ENCODE results near the gene CLN5.

- RRBS = no CpG with 5 or more reads among the region's 1 CpG
CAGE:
- cytosol, long polyA plus RNA = no peak
- long polyA plus RNA = no peak
- nucleus, long polyA plus RNA = no peak
Measured at GRCh38 chr13:72971385-72971598, 87.5 kb upstream of the KLF5 start.

DNA sequence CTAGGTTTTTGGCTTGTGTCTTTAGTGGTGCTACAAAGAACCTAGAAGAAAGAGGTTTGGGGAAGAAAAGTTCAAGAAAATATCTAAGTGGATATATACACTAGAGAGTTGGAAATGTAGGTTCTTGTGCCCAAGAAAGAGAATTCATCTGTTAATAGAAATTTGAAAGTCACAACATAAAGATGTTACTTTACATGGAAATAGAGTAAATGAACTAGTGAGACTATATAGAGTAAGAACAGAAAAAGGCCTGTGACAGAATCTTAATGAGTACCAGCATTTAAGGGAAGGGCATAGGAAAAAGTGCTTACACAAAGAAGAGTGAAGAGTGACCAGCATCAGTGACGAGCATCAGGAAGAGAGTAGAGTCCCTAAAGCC lies 78.8 kb upstream of the KLF5 start:
- RRBS = no CpG with 5 or more reads among the region's 1 CpG
CAGE:
- cytosol, long polyA plus RNA = no peak
- long polyA plus RNA = no peak
- nucleus, long polyA plus RNA = no peak

DNA sequence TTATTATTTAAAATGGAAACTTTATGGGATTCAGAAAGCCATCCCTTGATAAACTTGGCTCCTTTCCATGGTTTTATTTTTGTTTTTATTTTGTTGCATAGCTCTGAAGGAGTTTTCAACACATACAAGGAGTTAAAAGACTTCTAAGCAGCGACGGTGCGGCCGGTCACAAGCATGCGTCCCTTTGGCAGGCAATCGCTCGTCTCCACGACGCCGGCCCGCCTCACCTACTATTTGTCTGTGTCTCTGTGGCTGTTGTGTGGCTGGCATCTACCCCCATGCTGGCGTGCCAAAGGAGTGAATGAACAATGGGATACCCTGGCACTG lies 176.4 kb downstream of the KLF5 start:
- RRBS = 100% methylated on average over 7 of the region's 12 CpGs
CAGE:
- cytosol, long polyA plus RNA = no peak
- long polyA plus RNA = no peak
- nucleus, long polyA plus RNA = no peak

GRCh38 chr13:73365320-73366041 lies 306.7 kb downstream of the KLF5 start:
- RRBS = no CpG with 5 or more reads among the region's 7 CpGs
CAGE:
- cytosol, long polyA plus RNA = no peak
- long polyA plus RNA = no peak
- nucleus, long polyA plus RNA = no peak

DNA sequence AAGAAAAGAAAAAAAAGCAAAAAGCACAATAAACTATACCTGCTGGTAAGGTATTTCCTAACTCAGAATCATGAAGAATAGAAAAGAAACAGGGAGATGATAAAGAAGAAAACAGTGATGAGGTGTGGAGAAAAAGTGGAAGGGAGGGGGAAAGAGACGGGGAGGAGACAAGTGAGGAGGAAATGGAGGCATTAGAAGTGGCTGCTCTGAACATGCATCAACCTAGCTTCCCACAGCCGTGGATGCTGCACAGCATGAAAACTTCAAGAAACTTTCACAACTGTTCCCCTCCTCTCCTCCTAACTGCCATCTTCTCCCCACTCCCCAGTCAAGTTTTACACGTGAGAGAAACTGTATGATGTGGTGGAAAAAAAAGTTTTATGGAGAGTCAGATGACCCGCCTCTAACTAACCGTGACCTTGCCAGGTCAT lies 461.8 kb downstream of the KLF5 start:
- RRBS = no CpG with 5 or more reads among the region's 5 CpGs
CAGE:
- cytosol, long polyA plus RNA = no peak
- long polyA plus RNA = no peak
- nucleus, long polyA plus RNA = no peak

DNA sequence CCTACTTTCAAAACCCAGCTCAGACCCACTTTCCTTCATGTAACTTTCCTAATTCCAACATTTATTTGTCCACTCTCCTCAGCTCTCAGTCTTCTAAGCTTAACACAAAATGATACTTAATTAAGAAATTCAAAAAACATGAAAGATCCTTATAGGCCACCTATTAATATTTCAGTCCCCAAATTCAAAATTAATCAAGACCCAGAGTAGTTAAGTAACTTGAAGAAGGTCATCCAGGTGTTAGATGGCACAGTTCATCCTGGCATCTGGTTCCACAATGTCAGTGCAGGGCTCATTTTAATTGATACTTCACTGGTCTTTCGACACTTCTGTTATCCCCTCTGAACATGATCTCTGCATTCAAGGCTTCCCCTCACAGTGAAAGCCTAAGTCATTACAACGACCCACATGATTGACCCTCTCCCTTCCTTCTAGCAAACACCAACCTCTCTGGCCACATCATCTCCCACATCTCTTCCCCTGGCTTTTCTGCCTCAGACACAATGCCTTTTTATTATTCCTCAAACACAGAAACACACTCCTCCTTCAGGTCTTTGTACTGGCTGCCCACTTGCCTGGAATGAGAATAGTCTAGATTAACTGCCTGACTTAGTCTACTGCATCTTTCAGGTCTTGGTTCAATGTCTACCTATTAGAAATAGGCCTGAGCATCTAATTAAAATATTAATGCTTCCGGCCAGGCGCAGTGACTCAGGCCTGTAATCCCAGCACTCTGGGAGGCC lies 848.8 kb downstream of the KLF5 start:
- RRBS = no CpG with 5 or more reads among the region's 4 CpGs
CAGE:
- cytosol, long polyA plus RNA = no peak
- long polyA plus RNA = no peak
- nucleus, long polyA plus RNA = no peak

DNA sequence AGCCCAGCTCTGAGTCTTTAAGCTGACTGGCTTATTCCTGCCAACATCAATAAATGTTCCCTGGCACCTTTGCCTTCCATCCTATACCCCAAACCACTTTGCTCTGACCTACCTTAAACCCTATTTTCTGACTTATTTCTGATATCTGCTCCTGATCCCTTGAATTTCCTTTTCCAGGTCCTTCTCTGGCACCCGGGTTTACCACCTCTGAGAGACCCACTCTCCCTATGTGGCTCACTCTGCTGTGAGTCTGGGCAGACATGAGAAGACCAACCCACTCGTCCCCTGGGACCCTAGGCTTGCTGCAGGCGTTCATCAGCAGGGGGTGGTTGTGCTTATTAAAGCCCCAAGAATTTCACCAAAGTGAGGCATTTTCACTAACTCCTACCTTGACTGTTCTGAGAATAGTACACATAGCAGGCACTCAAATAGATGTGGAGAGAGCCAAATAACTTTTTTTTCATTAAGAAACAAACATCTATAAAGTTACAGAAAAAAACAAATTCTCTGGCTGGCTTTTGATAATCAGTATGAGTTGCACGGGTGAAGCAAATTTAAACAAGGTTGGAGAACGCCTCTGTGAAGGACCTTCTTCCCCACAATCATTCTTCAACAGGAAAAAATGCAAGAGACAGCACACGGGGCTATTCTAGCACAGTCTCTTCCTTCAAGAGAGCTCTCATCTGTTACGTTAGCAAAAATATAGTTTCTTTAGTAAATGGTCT lies 855.4 kb downstream of the KLF5 start:
- RRBS = no CpG with 5 or more reads among the region's 7 CpGs
CAGE:
- cytosol, long polyA plus RNA = no peak
- long polyA plus RNA = no peak
- nucleus, long polyA plus RNA = no peak

DNA sequence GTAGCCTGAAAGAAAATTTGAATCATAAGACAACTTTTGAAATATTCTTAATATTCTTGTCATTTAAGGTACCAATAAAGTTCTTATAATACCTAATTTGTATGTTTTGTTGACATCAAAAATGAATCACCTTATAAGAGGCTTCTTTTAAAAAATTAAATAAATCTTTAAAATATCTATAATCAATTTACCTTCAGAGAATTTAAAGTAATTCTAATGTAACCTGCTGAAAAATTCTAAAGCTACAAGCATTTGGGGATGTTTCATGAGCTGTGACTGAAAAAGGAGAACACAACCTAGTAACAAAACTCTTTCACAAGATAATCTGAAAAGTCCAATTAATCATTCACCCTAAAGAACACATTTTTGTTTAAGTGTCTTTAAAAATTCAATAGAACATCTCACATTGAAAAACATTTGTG lies 1052.5 kb downstream of the KLF5 start:
CAGE:
- cytosol, long polyA plus RNA = no peak
- long polyA plus RNA = no peak
- nucleus, long polyA plus RNA = no peak

DNA sequence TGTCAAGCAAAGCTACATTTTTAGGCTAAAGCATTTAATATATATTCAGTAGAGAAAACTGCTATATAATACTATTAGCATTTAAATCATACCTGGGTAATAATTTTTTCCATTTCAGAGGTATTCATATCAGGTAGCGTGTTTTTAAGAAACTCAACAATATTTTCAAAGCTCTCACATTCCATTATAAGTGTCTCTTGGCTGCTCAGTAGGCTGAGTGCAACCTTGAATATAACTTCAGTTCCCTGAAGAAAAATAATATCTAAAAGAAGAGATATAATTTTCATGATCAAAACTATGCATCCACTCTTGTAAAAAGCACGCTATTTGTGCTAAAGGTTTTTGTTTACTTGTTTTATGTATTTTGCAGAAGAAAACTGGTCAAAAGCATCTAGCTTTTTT lies 190.0 kb downstream of the TBC1D4 start:
- RRBS = no CpG with 5 or more reads among the region's 2 CpGs
CAGE:
- cytosol, long polyA plus RNA = no peak
- long polyA plus RNA = no peak
- nucleus, long polyA plus RNA = no peak

- RRBS = no CpG with 5 or more reads among the region's 8 CpGs
CAGE:
- cytosol, long polyA plus RNA = no peak
- long polyA plus RNA = no peak
- nucleus, long polyA plus RNA = start-site peak on the minus strand at chr13:75312167-75312335, 9 reads
Measured at GRCh38 chr13:75312005-75313068, 169.6 kb downstream of the TBC1D4 start.

DNA sequence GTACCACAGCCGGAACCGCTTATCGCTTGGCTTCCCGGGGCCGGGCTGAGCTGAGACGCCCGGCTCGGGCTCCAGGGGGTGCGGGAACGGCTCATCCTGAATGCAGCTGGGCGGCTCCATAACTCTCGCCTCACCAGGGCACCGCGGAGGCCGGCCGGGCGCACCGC lies 438 bp downstream of the TBC1D4 start:
- RRBS = under 1% methylated on average over 7 of the region's 18 CpGs
CAGE:
- cytosol, long polyA plus RNA = no peak
- long polyA plus RNA = no peak
- nucleus, long polyA plus RNA = no peak

DNA sequence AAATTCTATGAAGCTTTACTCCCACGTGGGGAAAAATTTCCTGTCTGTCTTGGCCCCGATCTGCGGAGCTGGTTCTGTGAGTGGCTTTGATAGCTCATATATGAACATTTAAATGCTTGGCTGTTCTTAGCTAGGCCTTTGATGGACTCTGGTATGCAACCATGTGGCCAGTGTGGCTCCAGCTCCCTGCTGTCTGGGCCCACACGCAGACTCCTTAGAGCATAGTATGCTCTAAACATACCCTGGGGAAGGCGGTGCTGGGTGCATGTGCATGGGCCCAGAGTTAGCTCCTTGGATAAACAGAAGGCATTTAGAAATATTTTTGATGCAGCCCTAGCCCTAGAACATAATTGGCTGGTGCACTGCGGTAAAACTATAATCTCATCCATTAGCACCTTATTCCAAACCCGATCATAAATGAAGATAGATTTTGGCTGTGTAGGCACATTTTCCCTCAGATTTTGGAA lies 153.4 kb downstream of the LMO7 start:
- RRBS = no CpG with 5 or more reads among the region's 7 CpGs
CAGE:
- cytosol, long polyA plus RNA = no peak
- long polyA plus RNA = no peak
- nucleus, long polyA plus RNA = no peak

GRCh38 chr13:75796700-75796965 lies 160.5 kb downstream of the LMO7 start:
- RRBS = no CpG with 5 or more reads among the region's 3 CpGs
CAGE:
- cytosol, long polyA plus RNA = no peak
- long polyA plus RNA = no peak
- nucleus, long polyA plus RNA = no peak

GRCh38 chr13:76764111-76765070 lies 121.8 kb downstream of the KCTD12 start:
- RRBS = no CpG with 5 or more reads among the region's 2 CpGs
CAGE:
- cytosol, long polyA plus RNA = no peak
- long polyA plus RNA = no peak
- nucleus, long polyA plus RNA = no peak

DNA sequence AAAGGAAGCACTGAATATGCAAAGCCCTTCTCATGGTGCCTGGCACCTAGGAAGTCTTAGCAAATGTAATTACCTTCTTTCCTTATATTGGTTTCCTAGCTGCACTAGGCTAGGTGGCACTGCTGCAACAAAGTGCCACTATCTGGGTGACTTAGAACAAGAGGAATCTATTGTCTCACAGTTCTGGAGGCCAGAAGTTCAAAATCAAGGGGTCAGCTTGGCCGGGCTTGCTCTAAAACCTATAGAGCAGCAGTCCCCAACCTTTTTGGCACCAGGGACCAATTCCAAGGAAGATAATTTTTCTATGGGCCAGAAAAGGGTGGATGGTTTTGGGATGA lies 62.1 kb downstream of the KCTD12 start:
- RRBS = no CpG with 5 or more reads among the region's 1 CpG
CAGE:
- cytosol, long polyA plus RNA = no peak
- long polyA plus RNA = no peak
- nucleus, long polyA plus RNA = no peak

GRCh38 chr13:76880463-76881548 lies 5.4 kb downstream of the KCTD12 start:
- RRBS = no CpG with 5 or more reads among the region's 4 CpGs
CAGE:
- cytosol, long polyA plus RNA = no peak
- long polyA plus RNA = no peak
- nucleus, long polyA plus RNA = start-site peak on the minus strand at chr13:76880831-76881317, 8 reads

- RRBS = no CpG with 5 or more reads among the region's 6 CpGs
CAGE:
- cytosol, long polyA plus RNA = no peak
- long polyA plus RNA = no peak
- nucleus, long polyA plus RNA = no peak
Measured at GRCh38 chr13:76884611-76885003, 1.6 kb downstream of the KCTD12 start.

- RRBS = 2% methylated on average over 8 of the region's 46 CpGs
CAGE:
- cytosol, long polyA plus RNA = no peak
- long polyA plus RNA = no peak
- nucleus, long polyA plus RNA = no peak
Measured at GRCh38 chr13:76991819-76992250, at the start of gene CLN5. TSS of gene CLN5 (plus strand) at chr13:76992081.

DNA sequence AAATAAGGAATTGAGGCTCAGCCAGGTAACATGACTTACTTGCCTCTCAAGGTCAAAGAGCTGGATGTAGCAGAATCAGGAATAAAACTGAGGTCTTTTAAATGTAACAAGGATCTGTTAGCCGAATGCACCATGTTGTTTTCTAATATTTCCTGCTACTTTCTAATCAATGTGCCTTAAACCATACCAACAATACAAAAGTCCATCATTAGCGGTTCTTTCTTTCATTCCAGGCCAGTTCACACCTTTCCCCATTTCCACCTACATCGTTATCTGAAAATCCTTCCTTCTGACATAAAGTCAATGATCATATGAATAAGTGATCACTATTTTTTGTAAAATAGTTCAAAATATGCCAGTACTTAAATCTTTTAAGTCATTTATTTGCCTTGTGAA lies 6.8 kb downstream of the CLN5 start:
- RRBS = no CpG with 5 or more reads among the region's 3 CpGs
CAGE:
- cytosol, long polyA plus RNA = no peak
- long polyA plus RNA = no peak
- nucleus, long polyA plus RNA = no peak

DNA sequence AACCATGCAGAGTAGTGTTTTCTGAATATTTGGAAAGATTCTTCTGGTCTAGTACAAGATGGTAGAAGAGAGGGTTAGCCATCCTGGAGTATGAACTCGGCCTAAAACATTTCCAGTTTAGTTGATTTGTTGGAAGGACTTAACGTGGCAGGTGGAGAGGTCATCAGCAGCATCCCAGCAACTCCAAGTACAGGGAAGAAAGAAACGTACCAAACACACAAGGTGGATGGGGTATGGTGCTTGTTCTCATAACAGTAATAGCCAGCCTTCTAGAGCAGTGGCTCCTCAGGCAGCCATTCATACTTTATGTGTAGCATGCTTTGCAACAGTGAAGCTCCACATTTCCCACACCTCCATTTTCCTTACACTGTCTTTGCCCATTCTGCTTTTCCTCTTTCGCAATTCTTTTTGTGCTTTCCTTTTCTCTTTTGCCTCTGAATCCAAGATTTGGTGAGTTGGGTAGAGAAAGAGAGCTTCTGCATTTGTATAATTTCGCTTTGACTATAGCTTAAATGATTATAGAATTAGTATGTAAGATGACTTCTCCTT lies 7.5 kb downstream of the CLN5 start:
- RRBS = no CpG with 5 or more reads among the region's 5 CpGs
CAGE:
- cytosol, long polyA plus RNA = no peak
- long polyA plus RNA = no peak
- nucleus, long polyA plus RNA = no peak

Data from H1 (cell line).